Endothelial cell of umbilical vein (primary cell): ENCODE measurements around a stretch of chr1.

DNA sequence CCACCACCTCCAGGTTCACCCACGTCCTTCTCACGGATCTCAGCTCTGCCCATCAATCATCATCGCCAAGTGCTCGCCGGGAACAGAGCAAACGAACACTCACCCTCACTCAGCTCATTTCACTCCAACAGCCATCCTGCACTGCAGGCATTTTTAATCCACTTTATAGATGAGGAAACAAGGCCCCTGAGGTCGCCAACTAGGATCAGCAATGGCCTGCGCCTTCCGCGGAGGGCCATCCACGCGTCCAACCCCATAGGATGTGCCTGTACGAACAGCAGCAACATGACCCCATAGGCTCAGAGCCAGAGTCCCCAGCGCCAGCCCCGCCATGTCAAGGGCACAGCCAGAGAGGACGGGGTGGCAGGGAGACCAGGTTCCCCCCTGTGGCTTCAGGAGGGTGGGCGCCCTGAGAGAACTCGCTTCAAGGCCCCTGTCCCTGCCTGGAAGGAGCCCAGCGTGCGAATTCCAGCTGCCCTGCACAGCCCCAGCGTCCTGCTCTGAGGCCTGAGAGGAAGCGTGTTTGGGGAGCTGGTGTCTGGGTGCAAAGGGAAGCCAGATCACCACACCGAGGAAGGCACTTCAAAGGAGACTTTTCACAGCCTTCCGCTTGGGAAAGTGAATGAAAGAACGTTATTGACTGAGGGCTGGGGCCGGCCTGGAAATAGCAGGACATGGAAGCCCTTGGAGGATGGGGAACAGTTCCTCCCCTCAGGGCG lies 119.6 kb upstream of the ARHGEF16 start:
- PRO-cap = no peak
CAGE:
- cytosol, long polyA minus RNA = no peak
- cytosol, long polyA plus RNA = no peak
- long polyA plus RNA = no peak
- nucleus, long polyA minus RNA = no peak
- nucleus, long polyA plus RNA = no peak

GRCh38 chr1:3347184-3347829 lies 107.2 kb upstream of the ARHGEF16 start:
- PRO-cap = no peak
CAGE:
- cytosol, long polyA minus RNA = no peak
- cytosol, long polyA plus RNA = no peak
- long polyA plus RNA = no peak
- nucleus, long polyA minus RNA = no peak
- nucleus, long polyA plus RNA = no peak

GRCh38 chr1:3349049-3349898 lies 105.2 kb upstream of the ARHGEF16 start:
- PRO-cap = no peak
CAGE:
- cytosol, long polyA minus RNA = no peak
- cytosol, long polyA plus RNA = no peak
- long polyA plus RNA = no peak
- nucleus, long polyA minus RNA = no peak
- nucleus, long polyA plus RNA = no peak

DNA sequence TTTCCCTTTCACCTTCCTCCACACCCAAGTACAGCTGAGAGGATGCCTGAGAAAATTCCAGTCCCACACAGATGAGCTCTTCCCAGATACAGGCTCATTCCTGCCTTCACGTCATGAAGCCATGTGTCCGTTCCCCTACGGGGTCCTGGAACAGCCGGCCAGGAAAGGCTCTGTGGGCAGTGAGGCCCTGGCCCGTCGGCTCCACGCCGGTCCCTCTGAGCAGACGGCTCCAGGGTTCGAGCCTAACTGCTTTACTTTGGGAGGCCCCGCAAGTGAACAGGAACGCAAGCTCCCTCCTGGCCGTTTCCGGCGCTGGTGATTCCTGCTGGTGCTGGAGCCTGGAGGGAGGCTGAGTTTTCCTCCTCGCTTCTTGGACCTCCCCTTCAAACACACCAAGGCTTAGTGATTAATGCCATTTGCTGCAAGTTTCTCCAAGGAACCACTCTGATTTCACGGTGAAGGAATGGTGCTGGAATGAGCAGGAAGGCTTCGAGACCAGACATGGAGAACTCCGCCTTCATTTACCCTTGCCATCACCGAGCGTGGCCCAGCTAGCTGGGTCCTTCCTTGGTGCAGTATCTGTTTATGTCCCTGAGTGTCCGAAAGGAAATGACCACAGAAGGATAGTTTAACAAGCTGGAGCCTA lies 57.0 kb upstream of the ARHGEF16 start:
- PRO-cap = no peak
CAGE:
- cytosol, long polyA minus RNA = no peak
- cytosol, long polyA plus RNA = no peak
- long polyA plus RNA = no peak
- nucleus, long polyA minus RNA = no peak
- nucleus, long polyA plus RNA = no peak

DNA sequence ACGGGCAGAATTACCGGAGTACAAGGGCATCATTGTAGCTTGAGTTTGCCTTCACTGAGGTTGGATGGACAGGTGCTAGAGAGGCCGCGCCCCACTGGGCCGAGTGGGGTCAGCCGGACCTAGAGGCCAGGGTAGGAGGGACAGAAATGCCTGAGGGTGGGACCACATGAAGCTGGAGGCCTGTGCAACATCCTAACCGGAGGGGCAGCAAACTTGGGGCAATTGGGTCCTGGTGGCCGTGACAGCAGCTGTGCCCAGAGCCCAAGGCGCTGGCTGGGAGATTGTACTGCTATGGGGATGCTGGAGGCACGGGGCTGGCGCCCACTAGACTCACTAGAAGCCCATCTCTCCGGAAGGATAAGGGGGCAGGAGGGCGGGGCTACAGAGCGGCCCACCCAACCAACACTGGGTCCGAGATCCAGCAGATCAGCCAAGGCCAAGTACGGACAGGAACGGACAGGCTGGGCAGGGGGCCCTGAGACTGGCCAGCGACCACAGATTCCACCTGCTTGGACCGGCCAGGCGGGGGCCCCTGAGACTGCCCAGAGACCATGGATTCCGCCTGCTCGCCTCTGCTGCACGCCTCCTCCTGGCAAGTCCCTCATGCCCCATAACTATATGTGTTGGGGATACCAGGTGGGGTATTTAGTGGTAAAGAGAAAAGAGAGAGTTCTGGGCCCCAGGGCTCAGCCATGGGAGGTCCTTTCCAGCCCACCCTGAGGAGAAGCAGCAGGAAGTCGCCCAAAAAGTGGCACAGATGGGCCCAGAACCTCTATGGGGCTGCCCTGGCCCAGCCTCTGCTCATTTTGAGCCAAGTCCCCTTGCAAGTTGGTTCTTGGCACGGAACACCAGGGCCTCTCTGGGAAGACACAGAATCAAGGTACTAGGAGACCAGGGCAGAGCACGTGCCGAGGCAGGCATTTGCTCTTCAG lies 3.0 kb downstream of the ARHGEF16 start:
- PRO-cap = no peak
CAGE:
- cytosol, long polyA minus RNA = no peak
- cytosol, long polyA plus RNA = no peak
- long polyA plus RNA = no peak
- nucleus, long polyA minus RNA = no peak
- nucleus, long polyA plus RNA = no peak

DNA sequence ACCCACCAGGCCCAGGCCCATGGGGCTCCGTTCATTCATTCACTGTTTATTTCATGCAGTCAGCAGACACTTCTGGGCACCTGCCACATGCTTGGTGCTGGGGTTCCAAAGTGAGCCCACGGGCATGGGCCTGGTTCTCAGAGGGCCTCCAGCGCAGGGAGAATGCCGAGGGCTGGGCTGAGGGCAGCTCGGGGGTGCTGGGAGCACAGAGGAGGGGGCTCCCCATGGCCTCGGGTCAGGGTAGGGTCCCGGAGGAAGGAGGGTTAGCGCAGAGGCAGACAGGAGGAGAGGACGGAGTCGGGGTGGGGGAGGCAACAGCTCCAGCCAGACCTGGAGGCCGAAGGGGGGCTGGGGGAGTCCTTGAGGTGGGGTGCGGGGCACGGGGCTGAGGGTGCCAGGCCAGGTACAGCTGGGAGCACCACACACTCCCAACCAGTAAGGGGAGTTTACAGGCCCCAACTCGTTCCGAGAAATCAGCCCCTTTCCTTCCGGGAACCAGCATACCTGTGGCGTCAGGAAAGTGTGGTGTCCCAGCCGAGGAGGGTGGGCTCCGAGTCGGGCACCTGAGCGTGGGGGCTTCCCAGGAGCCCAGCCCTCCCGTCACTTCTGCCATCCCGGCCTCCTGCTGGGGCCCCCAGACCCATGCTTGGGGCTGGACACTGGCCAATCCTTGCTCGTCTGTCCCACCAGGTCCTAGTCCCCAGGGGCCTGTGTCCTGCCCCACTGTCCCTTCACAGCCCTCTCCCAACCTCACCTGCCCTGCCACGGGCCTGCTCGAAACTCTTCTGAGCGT lies 10.8 kb downstream of the ARHGEF16 start:
- PRO-cap = no peak
CAGE:
- cytosol, long polyA minus RNA = no peak
- cytosol, long polyA plus RNA = no peak
- long polyA plus RNA = no peak
- nucleus, long polyA minus RNA = no peak
- nucleus, long polyA plus RNA = no peak

DNA sequence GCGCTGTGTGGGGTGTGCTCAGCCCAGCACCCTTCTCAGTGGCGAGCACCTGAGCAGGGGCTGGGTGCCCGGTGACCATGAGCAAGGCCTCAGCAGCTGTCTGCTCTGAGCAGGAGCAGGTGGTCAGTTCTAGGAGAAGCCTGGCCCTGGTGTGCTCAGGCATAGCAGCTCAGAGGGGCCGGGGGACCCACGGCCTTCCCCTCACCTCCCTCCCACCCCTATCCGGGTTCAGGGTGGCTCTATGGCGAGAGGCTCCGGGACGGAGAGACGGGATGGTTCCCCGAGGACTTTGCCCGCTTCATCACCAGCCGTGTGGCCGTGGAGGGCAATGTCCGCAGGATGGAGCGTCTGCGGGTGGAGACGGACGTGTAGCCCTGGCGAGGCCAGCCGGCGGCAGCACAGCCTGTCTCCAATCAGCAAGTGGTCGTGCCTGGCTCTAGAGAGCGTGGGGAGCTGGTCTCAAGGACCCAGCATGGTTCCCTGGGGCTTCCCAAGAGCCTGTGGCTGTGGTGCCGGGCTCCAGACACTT lies 25.8 kb downstream of the ARHGEF16 start:
- PRO-cap = no peak
CAGE:
- cytosol, long polyA minus RNA = no peak
- cytosol, long polyA plus RNA = no peak
- long polyA plus RNA = no peak
- nucleus, long polyA minus RNA = no peak
- nucleus, long polyA plus RNA = no peak

DNA sequence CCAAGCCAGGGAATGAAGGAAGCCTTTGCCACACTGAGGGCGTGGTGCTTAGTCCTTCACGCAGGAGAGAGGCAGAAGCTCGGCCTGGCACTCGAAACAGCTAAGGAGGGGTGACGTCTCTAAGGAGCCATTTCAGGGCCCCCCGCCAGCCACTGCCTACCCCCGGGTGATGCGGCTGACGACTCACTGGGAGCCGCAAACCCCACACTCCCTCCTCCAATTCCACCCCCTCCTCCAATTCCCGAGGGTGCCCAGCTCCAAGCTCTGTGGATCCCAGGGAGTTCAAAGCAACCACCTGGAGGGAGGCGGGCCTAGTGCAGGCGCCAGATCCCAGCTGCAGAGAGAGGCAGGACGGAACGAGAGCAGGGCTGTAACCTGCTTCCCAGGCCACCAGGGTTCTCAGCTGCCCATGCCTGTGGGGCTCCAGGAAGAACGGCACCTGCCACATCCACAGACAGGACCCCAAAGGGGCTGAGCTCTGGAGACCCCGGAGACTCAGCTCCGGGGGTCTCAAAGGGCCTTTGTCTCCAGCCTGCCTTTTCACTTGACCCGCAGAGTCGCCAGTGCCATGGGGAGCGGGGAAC lies 75.8 kb downstream of the ARHGEF16 start:
- PRO-cap = unidirectional peak, plus-strand start at position 339 of the sequence
CAGE:
- cytosol, long polyA minus RNA = no peak
- cytosol, long polyA plus RNA = no peak
- long polyA plus RNA = no peak
- nucleus, long polyA minus RNA = no peak
- nucleus, long polyA plus RNA = no peak

- PRO-cap = no peak
CAGE:
- cytosol, long polyA minus RNA = no peak
- cytosol, long polyA plus RNA = no peak
- long polyA plus RNA = no peak
- nucleus, long polyA minus RNA = no peak
- nucleus, long polyA plus RNA = no peak
Measured at GRCh38 chr1:3695457-3695985, 43.2 kb downstream of the TP73 start.

GRCh38 chr1:3787728-3788248 lies 8.5 kb downstream of the LRRC47 start:
- PRO-cap = no peak
CAGE:
- cytosol, long polyA minus RNA = no peak
- cytosol, long polyA plus RNA = no peak
- long polyA plus RNA = no peak
- nucleus, long polyA minus RNA = no peak
- nucleus, long polyA plus RNA = no peak

DNA sequence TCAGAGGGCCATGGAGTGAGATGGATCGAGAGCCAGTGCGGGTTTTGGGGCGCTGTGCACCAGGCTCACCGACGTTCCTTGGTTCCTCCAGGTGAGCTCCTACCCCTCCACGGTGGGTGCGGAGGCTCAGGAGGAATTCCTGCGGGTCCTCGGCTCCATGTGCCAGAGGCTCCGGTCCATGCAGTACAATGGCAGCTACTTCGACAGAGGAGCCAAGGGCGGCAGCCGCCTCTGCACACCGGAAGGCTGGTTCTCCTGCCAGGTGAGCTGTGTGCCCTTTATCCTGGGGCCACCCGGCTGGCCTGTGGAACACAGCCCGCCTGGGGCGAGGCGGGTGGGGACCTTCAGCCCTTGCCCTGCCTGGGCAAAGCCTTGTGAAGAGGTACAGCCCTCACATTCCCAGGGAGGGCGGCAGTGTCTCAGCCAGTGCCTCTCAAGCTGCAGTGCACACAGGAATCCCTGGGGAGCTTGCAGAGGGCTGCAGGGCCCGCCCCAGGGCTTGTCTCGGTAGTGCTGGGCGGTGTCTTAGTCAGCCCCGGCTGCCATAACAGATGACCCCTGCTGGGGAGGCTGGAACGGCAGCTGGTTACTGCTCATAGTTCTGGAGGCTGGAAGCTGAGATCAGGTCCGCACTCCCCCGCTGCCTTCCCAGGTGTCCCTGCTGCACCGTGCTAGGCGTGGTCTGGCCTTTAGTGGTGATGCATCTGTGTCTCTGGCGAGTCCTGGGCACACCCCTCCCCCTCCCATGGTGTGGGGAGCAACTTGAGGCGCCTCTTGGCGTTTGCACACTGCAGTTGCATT lies 12.4 kb downstream of the DFFB start:
- PRO-cap = no peak
CAGE:
- cytosol, long polyA minus RNA = no peak
- cytosol, long polyA plus RNA = no peak
- long polyA plus RNA = no peak
- nucleus, long polyA minus RNA = no peak
- nucleus, long polyA plus RNA = no peak

DNA sequence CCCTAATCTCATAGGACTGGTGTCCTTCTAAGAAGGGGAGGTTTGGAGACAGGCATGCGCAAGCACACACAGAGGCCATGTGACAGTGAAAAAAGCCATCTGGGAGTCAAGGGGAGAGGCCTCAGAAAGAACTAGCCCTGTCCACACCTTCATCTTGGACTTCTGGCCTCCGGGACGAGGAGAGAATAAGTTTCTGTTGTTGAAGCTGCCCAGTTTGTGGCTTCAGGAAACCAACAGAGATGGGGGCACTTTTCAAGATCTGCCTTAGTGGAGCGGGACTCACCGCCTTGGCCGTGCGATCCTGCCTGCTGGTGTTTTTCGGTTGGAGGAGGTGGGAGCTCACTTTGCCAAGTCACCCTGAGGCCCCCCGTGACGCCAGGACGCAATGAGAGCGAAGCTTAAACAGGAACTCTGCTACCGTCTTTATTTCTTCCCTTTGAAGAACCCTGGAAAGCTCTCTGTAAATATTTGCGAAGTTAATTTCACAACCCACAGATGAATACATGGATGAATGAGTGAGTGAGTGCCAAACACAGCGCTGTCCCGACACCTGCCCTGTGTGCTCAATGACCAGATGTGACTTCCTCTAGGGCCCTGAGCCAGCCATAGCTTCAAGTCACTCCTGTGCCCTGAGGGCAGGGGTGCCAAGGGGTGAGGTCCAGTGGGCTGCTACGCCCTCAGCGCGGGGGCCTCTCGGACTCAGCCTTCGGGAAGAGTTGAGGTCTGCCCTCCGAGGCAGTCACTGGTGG lies 42.6 kb upstream of the C1orf174 start:
- PRO-cap = no peak
CAGE:
- cytosol, long polyA minus RNA = no peak
- cytosol, long polyA plus RNA = no peak
- long polyA plus RNA = no peak
- nucleus, long polyA minus RNA = no peak
- nucleus, long polyA plus RNA = no peak

DNA sequence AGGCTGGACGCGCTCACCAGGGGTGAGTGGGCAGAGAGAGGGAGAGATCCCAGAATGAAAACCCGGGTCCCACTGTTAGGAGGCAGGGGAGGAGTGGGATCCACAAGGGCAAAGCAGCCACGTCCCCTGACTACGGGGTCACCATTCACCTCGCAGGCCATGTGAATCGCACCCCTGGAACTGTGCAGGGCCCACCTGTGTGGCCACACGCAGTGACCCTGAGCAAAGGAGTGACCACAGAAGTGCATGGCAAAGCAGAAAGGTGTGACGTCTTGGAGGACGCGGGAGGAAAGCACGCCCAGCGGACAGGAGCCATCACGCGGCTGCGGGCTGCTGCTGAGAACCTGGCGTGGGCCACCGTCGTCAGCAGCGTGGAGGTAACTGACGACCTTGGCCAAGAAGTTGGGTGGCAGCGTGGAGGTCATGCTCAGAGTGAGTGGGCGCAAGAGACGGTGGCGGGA lies 76.7 kb upstream of the C1orf174 start:
- PRO-cap = no peak
CAGE:
- cytosol, long polyA minus RNA = no peak
- cytosol, long polyA plus RNA = no peak
- long polyA plus RNA = no peak
- nucleus, long polyA minus RNA = no peak
- nucleus, long polyA plus RNA = no peak

DNA sequence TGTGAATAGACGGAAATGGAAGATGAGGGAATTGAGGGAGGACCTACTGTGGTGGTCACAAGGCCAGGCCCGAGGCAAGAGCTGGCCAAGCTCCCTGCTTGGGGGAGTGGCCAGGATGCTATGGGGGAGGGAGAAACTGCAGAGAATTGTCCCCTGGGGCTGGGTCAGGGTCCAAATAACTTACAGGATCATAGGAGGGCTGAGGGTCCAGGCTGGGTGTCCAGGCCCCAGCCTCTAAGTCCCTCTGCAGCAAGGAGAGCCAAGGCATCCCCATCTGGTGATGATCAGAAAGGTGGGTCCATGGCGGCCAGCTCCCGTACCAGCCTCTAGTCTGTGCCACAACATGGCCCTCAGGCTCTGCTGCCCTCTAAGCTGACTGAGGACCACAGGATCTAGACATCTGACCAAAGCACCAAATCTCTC lies 349.3 kb upstream of the AJAP1 start:
- PRO-cap = no peak
CAGE:
- cytosol, long polyA minus RNA = no peak
- cytosol, long polyA plus RNA = no peak
- long polyA plus RNA = no peak
- nucleus, long polyA minus RNA = no peak
- nucleus, long polyA plus RNA = no peak

- PRO-cap = no peak
CAGE:
- cytosol, long polyA minus RNA = no peak
- cytosol, long polyA plus RNA = no peak
- long polyA plus RNA = no peak
- nucleus, long polyA minus RNA = no peak
- nucleus, long polyA plus RNA = no peak
Measured at GRCh38 chr1:4556324-4556748, 98.1 kb upstream of the AJAP1 start.

DNA sequence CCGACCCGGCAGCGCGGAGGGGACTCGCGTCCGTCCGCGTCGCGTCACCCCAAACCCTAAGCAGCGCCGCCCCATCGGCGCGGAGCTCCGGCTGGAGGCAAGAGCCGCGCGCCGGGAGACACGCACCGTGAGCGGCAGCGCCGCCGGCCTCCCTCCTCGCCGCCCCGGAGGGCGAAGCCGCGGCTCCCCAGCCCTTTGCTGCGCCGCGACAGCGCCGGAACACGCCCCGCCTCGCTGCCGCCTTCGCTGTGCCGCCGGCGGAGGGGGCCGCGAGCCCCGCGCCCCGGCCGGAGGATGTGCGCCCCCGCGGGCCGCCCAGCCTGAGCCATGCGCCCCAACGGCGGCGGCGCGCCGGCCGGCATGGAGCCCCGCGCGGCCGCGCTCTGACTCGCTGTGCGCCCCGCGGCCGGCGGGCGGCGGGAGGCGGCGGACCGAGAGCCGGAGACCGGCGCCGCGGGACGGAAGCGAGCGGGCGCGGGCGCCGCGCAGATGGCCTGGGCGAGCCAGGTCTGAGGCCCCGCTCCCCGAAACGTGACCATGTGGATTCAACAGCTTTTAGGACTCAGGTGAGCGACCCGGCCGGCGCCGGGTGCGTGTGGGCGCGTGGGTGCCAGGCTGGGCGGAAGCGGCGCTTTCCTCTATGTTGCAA lies 604 bp downstream of the AJAP1 start:
- PRO-cap = no peak
CAGE:
- cytosol, long polyA minus RNA = no peak
- cytosol, long polyA plus RNA = no peak
- long polyA plus RNA = no peak
- nucleus, long polyA minus RNA = no peak
- nucleus, long polyA plus RNA = no peak

DNA sequence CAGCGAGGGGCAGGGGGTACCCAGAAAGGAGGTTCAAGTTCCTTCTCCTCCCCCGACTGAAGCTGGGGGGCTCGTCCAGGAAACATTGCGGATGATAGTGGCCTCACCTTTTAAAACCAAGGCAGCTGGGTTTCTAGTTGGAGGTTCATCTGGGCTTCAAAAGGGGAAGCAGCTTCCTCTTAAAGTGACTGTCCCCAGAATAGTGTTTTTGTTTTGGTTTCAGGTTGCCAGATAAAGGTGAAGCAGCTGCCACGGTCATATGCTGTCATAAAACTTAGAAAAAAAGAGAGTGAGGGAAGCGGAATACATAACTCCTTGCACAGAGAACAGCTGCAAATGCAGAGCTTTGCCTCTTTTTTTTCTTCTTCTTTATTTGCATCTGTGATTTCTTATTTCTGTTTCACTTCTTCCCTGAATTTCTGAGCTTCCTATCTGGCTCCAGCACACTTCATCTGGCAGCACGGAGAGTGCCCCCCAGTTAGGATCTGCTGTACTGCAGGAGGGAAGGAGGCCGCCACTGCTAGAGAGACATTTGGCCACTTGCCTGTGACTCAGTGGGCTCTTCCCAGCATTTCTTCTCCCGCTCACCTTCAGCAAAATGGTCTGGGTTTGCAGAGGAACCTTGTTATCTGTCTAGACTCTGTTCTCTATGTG lies 142.1 kb downstream of the AJAP1 start:
- PRO-cap = no peak
CAGE:
- cytosol, long polyA minus RNA = no peak
- cytosol, long polyA plus RNA = no peak
- long polyA plus RNA = no peak
- nucleus, long polyA minus RNA = no peak
- nucleus, long polyA plus RNA = no peak

- PRO-cap = no peak
CAGE:
- cytosol, long polyA minus RNA = no peak
- cytosol, long polyA plus RNA = no peak
- long polyA plus RNA = no peak
- nucleus, long polyA minus RNA = no peak
- nucleus, long polyA plus RNA = no peak
Measured at GRCh38 chr1:5713111-5713936, 278.9 kb downstream of the NPHP4 start.

DNA sequence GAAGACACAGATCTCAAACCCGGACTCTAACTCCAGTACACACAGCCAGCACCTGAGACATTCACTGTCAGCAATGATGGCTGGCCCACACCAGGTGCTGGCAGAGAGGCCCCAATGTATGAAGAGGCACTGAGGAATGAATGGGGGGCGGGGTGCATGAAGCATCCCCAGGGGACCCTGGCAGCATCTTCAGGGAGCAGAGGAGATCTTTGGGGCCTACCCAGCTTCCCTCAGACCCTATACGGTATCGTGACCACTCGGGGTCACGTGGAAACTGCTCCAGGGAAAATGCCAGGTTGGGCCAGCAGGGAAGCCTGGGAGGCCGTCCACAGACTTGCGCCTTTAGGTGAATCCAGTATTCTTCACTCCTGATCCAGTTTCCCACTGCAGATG lies 84.3 kb downstream of the NPHP4 start:
- PRO-cap = no peak
CAGE:
- cytosol, long polyA minus RNA = no peak
- cytosol, long polyA plus RNA = no peak
- long polyA plus RNA = no peak
- nucleus, long polyA minus RNA = no peak
- nucleus, long polyA plus RNA = no peak

GRCh38 chr1:6006870-6007293 lies 14.7 kb upstream of the NPHP4 start:
- PRO-cap = no peak
CAGE:
- cytosol, long polyA minus RNA = no peak
- cytosol, long polyA plus RNA = no peak
- long polyA plus RNA = no peak
- nucleus, long polyA minus RNA = no peak
- nucleus, long polyA plus RNA = no peak